ENCODE measurements around a stretch of chr17.

DNA sequence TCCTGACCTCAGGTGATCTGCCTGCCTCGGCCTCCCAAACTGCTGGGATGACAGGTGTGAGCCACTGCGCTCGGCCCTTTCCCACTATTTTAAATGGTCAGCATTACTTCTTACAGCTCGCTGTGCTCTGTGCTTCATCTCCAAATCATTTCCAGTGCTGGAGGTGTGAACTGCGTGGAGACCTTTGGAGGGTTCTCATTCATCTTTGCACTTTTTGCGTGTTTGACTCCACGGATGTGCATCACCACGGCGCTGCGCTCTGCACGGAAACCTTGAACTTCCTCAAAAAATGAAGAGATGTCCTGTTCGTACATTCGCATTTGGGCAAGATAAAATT, 10.5 kb upstream of the PVALEF start:
- PRO-cap, result no peak
- CAGE, long polyA plus RNA, result no peak

DNA sequence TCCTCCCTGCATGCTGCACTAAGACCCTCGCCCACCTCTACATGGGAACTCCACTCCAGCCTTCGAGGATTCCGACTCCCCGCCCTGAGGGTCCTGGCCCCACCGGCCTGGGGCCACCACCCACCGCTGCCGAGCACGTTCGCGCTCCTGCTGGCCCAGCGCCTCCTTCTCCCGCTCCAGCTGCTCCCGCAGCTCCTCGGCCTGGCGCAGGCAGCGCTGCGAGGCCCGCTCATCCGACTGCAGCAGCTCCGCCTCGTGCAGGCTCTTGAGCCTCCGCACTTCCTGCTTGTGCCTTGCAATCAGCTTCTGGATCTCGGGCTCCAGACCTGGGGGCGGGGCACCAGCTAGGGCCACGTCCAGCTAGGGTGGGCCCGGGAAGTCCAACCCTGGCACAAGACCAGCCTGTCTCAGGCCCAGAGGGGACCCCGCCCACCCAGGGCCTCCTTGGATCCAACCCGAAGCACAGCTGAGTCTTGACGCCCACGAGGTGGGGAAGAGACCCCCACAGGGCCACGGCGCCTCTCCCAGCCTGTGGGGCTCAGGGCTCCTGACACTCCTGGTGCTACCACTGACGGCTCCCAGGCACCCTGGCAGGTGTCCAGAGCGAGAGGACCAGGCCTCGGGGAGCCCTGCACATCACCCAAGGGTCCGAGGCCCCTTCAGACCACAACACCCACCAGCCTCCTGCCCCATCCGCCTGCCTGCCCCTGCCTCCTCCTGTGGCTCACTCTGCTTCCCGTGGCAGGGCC, 28.0 kb upstream of the AATK start:
- PRO-cap, result no peak
- CAGE, long polyA plus RNA, result no peak

GRCh38 chr17:81245199-81246124, 6.3 kb downstream of the NDUFAF8 start:
- PRO-cap, result no peak
- CAGE, long polyA plus RNA, result no peak

- PRO-cap, result no peak
- CAGE, long polyA plus RNA, result no peak
Measured at GRCh38 chr17:81246125-81246715, 7.1 kb downstream of the NDUFAF8 start.

DNA sequence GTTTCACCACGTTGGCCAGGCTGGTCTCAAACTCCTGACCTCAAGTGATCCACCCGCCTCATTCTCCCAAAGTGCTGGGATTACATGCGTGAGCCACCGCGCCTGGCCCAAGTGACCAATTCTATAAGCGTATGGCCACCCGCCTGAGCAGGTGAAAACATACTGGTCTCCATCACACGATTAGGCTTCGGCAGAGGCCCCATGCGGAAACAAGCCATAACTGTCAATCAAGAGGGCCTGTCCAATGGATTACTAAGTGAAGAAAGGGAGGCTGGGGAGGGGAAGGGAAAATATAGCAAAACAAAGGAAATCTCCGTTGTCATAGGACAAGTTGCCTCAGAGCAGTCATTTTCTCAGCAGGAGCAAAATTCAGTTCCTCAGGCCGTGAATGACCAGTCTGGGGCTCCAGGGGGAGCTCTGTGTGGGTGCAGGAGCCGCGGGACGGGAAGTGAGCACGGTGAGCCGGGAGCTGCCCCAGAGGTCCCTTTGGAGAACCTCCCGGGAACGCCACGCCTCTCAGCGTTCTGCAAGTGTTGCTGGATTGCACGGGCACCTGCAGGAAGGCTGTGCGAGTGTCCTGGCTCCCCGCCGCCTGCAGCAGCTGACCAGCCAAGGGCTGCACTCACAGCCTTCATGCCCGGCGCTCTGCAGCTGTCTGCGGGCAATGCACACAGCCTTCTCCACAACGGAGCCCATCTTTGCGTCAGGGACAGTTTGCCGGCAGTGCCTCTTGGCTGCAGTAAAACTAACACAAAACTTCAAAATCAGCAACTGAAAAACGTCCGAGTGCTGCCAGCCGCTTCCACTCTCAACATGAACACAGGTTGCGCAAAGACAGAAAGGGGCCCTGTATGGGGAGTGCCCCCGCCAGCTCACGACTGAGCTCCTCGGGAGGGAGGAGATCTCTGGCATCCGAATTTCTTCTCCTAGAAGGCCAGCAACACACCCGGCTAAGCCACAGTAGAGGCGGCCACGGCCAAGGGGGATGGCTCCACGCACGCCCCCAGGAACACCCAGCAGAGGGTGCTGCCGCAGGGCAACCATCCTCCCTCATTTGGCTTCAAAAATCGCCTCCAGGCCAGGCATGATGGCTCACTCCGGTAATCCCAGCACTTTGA, 15.9 kb downstream of the NDUFAF8 start:
- PRO-cap, result no peak
- CAGE, long polyA plus RNA, result no peak

DNA sequence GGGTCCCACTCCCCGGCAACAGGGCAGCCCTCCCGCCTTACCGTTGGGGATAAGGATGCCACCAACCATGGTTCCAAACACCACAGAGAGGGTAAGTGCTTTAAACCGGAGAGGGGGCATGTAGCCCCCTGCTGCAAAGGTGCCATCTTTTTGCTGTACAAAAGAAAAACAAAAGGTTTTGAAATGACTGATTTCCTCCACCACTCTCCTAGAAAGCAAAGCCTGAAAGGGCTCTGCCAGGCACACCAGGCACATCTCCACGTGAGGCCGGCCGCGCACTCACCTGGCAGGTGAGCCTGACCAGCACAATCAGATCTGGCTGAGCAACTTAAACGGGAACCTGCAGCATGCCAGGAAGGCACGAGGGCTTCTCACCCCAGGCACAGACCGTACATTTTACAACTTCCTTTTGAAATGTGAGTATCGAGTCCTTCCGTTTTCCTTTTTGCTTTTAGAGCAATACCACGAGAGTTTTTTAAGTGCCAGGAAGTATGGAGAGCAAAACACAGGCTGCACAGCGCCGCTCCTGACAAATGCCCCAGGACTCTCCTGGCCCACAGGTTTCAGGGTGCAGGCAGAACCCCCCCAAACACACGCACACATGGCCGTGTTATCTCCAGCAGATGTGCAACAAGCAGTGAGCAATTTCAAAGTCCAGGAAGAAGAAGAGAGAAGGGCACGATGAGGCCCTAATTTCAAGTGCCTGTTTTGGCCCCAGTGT, 22.5 kb downstream of the SLC38A10 start:
- PRO-cap, result no peak
- CAGE, long polyA plus RNA, result no peak

DNA sequence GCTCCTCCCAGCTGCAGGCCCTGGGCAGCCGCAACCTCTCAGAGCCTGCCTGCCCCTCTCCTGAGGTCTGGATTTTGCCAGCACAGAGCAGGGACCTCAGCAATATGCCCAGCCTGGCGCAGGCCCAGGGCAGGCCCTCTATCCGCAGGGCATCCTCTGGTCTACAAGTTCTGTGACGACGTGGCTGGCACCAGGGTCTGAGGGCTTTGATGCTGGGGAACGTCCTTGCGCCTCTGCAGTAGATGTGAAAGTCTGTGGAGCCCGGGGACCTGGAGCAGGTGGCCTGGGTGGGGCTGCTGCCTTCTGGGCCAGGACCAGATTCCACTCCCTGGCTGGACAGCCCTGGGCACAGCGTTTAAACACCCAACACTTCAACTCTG, 36.6 kb upstream of the SLC38A10 start:
- PRO-cap, result no peak
- CAGE, long polyA plus RNA, result no peak

- PRO-cap, result no peak
- CAGE, long polyA plus RNA, result no peak
Measured at GRCh38 chr17:81341702-81342356, 46.7 kb upstream of the SLC38A10 start.

DNA sequence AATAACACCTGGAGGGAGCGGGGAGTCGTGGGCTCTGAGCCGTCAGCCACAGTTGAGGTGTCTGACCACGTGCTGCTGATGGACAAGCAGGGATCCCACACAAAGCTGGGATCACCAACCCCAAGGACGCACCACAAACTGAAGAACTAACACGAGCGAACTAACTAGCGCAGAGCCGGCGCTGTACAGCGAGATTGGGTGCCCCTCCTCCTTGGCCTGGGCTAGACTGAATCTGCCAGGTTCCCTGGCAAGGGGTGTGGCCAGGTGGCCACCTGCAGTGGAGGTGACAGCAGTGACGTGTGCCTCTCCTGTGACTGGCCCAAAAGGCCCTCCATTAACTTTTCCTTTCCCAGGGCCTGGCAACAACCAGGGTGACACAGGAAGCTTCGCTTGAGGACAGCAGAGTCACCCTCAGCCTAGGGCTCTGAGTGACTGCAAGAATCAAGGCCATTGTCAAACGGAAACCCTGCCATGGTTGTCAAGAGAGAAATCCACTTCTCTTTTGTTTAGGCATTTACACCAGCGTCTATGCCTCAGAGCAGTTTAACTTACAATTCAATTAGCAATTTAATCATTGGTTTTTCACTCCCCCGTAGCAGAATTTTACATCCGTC, 46.5 kb upstream of the BAHCC1 start:
- PRO-cap, result no peak
- CAGE, long polyA plus RNA, result no peak

- PRO-cap, result no peak
- CAGE, long polyA plus RNA, result no peak
Measured at GRCh38 chr17:81354850-81355332, 40.4 kb upstream of the BAHCC1 start.

- PRO-cap, result no peak
- CAGE, long polyA plus RNA, result no peak
Measured at GRCh38 chr17:81388029-81388425, 7.2 kb upstream of the BAHCC1 start.

DNA sequence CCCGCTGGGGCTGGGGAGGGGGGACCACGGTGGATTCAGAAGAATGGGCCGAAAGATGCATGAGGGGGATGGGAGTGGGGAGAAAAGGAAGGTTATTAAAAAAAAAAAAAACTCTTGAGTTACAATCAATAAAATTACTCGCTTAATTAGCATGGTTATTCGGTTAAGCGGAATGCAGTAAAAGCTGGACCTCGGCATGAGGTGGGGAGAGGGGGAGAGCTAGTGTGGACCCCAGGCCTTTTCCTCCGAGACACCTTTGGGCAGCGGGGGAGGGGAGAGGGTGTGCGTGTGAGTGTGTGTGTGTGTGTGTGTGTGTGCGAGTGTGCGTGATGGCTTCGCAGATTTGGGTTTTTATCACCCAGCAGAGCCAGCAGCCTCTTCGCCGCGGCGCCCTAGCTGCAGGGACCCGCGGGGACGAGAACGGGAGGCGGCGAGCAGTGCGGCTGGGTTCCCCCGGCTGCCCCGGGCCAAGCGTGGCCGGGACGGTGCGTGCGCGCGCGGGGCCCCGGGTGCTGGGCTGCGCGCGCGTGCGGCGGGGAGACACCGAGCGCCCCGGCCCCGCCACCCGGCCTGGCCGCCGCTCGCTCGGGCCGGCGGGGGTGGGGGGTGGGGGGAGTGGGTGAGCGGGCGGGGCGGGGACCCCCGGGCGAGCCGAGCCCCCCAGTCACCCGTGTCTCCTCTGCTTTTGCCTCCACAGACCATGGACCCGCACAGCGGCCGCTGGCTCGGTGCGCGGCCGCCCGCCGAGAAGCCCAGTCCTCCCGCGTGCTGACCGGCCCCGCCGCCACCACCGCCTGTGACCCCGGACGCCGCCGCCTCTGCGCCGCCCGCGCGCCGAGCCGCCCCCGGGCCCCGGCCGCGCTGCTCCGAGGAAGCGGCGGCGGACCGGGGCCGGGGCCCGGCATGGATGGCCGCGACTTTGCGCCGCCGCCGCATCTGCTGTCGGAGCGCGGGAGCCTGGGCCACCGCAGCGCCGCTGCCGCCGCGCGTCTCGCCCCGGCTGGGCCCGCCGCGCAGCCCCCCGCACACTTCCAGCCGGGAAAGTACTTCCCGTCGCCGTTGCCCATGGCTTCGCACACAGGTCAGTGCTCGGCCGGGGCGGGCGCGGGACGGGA, 3.9 kb downstream of the BAHCC1 start:
- PRO-cap, result no peak
- CAGE, long polyA plus RNA, result no peak

GRCh38 chr17:81412581-81413233, 17.4 kb downstream of the BAHCC1 start:
- PRO-cap, result no peak
- CAGE, long polyA plus RNA, result no peak

DNA sequence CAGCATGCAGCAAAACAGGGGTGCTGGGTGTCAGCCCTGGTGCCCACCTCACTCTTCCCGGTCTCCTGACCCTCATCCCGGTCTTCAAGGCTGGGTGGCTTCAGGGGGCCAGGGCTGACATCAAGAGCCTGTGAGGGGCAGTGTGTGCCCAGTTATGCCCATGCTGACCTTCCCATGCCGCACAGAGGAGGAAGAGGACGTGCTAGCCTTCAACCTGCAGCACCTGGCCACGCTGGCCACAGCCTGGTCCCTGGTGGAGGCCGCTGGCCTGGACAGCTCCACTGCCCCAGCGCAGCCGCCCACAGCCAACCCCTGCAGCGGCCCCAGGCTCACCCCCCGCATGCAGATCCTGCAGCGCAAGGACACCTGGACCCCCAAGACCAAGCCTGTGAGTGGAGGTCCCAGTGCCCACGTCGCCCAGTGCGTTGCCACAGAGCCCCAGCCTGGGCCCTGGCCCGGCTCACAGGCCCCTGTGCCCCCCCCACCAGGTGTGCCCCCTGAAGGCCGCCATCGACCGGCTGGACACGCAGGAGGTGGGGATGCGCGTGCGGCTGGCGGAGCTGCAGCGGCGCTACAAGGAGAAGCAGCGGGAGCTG, 56.3 kb downstream of the BAHCC1 start:
- PRO-cap, result no peak
- CAGE, long polyA plus RNA, result no peak

DNA sequence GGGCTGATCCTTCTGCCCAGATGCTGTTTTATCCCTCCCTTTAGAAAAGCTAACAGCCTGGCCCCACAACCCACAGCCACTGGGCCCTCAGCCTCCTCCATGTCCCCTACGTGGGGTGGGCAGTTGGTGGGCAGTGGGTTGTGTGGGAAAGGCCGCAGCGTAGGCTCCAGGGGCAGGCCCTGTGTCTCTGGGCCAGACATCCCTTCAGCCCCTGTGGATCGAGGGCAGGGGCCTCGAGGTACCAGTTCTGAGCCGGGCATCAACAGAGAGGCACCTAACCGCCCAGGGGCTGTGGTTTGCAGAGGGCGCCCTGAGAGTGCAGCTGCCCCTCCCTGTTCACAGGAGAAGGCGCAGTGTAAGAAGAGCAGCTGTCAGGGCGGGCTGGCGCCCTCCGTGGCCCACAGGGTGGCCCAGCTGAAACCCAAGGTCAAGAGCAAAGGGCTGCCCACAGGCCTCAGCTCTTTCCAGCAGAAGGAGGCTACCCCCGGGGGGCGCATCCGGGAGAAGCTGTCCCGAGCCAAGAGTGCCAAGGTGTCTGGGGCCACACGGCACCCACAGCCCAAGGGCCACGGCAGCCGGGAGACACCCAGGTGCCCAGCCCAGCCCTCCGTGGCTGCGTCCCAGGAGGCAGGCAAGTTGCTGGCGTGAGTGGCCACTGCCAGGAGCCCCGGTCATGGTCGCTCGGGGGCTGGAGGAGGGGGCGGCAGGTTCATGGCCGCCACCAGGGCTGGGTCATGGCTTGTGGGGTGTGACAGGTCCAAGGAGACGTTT, 56.5 kb downstream of the ACTG1 start:
- PRO-cap, result no peak
- CAGE, long polyA plus RNA, result no peak

DNA sequence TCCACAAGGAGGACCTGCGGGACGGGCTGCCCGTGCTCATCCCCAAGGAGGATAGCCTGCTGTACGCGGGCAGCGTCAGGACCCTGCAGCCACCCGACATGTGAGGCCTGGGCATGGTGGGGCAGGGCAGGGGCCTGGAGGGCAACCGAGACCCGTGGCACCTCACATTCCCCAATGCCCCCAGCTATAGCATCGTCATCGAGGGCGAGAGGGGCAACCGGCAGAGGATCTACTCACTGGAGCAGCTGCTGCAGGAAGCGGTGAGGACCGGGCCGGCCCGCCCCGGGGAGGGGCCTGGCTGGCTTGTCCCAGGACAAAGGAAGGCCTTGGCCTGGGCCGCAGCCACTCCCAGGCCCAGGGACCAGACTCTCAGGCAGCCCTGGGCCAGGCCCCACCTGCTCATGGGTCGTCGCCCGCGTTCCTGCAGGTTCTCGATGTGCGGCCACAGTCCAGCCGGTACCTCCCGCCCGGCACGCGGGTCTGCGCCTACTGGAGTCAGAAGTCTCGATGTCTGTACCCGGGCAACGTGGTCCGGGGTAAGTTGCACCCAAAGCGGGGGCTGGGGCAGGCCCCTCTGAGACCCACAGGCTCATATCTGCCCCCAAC, 53.4 kb downstream of the ACTG1 start:
- PRO-cap, result no peak
- CAGE, long polyA plus RNA, result no peak

DNA sequence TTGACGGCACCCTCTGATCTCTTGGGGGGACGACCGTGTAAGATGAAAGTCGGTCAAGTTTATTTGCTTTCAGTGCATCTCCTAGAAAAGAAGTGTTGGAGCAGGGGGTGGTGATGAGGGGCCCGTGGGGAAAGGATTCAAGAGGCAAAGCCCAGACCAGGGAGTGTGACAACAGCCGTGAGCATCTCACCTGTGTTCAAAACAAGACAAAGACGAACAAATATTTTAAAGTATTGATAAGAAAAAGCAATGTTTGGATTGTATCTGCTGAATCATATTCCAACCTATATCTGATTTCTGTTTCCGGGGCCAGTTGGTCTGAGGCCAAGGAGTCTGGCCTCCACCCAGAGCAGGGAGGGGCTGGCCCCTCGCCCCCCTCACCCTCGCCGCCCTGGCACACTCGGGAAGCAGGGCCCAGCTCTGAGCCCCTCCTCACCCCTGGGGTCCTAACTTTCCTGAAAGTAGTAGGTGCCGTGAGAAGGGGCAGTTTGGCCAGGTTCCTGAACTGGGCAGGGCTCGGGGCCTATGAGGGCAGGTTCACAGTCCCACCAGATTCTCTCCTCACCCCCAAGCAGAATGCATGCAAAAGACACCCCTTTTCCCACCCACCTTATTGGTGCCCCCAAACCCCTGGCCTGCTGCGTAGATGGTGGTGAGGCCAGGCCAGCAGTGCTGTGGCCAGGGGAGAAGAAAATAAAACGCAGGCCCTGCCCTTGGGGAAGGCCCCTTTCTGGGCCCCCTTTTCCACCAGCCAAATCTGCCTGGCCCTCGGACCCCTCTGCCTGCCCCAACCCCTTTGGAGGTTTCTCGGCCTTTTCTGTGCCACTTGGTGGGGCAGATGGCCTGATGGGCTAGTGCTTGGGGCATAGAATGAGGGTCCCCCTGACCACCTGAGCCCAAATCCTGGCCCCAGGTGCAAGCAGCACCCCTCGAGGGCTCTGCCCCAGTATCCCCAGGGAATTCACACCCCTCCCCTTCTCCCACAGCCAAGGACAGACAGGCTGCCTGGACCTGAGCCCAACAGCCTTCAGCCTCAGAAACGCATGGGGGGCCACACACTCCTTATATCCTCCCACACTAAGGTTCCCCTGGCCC, 47.8 kb downstream of the ACTG1 start:
- PRO-cap, result no peak
- CAGE, long polyA plus RNA, result no peak

GRCh38 chr17:81509966-81510861, 2.4 kb downstream of the ACTG1 start:
- PRO-cap, result no peak
- CAGE, long polyA plus RNA, result no peak

DNA sequence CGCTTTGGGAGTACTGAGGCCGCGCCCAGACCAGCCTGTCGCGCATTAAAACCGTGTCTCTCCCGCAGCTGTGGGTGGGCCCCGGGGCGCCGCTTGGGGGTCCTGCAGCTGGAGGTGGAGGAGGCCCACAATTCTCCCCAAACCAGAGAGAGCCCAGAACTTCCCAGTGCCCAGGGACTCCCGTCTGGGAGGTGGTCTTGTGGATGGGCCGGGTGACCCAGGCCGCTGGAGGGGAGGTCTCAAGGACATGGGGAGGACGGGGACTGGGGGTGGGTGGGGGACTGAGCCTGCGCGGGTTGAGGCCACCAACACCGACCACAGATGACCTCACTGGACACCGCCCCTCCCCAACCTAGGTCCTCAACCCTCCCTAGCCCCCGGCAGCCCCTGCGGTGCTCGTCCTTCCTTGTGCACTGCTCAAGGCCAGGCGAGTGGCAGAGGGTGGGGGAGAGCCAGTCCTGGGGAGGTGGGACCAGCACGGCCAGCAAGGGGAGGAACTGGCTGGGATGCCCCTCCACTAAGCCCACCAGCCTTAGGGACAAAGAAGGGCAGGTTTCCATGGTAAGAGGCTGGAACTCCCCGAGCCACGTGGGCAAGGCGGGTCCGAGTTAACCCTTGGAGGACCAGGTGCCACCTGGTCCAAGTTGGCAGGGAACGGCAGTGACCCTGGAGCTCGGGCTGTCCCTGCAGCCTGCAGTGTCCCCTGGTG, 9.0 kb downstream of the FSCN2 start:
- PRO-cap, result no peak
- CAGE, long polyA plus RNA, result no peak

GRCh38 chr17:81565016-81566143, 13.2 kb upstream of the FAAP100 start:
- PRO-cap, result no peak
- CAGE, long polyA plus RNA, result no peak

All from B cell (primary cell).